Smooth muscle cell (in vitro differentiated cells): ENCODE results near the genes SETD1B and HPD.

DNA sequence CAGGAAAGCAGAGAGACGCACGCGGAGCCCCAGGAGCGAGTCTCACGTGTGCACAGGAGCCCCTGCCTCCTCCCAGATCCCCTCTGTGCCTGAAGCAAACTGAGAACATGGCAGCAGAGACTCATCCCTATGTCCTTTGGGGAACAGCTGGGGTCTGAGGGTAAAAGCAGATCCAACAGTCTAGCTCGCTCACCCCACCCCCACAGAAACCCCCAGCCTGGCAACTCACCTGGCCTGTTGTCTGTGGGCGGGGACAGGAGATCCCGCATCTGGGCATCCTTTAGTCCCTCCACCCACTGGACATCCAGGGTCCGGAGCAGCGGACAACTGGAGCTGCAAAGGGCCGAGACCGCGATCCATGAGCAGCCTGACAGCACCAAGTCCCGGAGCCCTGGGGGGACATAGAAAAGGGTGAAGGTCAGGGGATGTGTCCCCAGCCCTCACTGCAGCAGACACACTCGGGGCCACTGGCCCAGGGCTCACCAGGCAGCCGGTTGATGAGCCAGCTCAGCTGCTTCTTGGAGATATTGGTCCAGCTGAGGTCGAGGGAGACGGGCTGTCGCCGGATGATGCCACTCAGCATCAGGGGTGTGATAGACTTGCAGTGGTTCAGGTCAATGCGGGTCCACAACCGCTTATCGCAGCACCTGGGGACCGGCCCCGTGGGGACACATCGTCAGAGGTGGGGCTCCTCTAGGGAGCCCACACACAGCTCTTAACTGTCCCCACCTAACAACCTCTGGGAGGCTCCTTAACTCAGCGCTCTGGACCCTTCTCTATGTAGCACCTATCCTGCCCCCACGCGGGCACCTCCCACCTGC lies 40.9 kb downstream of the RNF34 start:
- RAMPAGE, long total RNA = no peak

DNA sequence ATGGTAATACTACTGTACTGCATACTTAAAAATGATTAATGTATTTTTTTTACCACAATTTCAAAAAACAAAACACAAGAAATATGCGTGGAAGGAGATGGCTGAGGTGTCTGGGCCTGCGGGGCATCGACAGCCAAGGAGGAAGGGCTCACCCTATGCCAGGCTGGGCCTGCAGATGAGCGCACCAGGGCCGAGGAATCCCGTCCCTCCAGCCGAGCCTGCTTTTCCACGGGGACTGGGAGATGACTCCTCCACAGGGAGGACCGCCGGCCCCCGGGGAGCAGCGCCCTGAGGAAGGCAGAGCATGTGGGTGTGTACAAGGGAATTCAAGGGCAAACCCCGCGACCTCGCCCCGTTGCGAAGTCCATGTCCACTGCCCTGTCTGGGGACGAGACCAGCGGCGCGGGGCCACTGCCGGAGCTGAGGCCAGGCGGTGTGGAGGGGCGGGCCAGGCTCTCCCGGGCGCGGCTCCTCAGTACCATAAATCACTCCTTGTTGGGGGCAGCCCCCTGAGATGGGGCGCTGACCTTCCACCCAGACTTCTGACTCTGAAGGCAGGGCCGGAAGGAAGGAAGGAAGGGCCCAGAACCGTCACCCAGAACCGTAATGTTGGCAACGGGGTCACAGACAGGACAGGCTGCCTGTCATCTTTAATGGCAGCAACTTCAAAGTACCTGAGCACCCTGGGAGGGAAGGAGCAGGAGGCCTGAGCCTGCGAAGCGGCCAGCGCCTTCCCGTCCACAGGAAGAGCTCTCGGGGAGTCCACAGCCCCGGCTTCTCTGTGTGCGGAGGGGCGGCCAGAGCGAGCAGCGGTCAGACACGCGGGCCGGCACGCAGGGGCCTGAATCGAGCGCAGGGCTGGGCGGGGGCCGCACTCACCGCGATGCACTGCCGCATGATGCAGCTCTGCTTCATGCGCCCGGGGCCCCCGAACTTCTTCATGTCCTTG lies 52.6 kb downstream of the RNF34 start:
- RAMPAGE, long total RNA = no peak

DNA sequence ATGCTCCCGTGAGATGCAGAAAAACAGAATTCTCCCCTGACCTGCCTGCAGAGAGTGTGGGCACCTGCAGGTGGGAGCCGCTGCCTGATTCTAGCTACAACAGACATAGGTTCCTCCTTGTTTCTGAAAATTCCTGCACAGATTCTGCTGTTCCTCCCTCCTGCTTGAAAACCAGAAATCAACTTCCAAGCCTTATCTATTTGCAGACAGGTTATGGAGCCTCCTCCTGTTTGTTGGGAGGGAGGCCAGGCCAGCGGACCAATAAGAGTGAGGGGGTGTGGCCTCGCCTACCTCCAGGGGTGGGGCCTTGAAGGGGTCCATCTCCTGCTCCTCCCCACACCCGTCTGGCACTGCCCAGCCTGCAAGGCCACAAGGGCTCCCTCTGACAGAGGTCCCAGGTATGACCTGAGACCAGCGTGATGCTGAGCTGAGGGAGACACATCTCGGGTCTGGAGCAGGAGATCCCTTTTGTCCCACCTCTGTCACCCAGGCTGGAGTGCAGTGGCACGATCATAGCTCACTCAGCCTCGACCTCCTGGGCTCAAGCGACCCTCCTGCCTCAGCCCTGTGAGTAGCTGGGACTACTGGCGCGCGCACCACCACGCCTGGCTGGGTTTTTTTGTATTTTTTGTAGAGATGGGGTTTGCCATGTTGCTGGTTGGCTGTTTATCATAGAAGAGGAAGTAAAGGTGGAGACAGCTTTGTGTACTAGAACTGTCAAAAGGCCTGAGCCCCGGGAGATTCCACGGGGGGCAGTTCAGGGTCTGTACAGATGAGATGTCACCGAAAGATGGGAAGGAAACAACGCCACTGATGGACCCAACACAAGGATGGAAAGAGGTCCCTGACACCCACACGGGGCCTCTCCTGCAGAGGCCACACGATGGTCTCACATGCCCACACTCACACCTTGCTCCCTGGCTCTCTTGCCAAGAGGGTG lies 66.9 kb downstream of the KDM2B start:
- RAMPAGE, long total RNA = no peak

GRCh38 chr12:121535161-121535795 lies 45.5 kb downstream of the KDM2B start:
- RAMPAGE, long total RNA = no peak

DNA sequence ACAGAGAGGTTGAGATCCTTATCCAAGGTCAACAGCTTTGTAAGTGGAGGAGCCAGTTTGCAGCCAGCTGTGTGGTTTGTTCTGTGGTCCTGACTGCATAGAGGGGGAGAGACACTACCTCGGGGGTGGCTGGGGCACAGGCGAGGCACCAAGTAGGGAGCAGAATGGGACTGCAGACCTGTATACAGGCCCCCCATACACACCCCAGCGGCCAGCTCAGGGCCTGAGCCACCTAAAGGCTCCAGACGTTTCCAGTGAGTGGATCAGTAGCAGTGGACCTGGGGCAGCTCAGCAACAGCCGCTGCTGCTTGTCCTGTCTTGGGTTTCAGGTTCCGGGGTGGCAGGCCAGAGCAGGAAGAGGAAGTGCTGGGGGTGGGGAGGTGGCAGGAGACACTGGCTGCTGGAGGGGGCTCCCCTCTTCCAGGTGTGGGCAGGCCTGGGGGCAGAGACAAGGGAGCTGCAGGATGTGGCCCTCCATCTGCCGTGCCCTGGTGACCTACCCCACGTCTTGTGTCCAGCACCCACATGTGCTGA lies 32.1 kb downstream of the MORN3 start:
- RAMPAGE, long total RNA = no peak

GRCh38 chr12:121663752-121664296 lies 5.6 kb downstream of the MORN3 start:
- RAMPAGE, long total RNA = no peak

DNA sequence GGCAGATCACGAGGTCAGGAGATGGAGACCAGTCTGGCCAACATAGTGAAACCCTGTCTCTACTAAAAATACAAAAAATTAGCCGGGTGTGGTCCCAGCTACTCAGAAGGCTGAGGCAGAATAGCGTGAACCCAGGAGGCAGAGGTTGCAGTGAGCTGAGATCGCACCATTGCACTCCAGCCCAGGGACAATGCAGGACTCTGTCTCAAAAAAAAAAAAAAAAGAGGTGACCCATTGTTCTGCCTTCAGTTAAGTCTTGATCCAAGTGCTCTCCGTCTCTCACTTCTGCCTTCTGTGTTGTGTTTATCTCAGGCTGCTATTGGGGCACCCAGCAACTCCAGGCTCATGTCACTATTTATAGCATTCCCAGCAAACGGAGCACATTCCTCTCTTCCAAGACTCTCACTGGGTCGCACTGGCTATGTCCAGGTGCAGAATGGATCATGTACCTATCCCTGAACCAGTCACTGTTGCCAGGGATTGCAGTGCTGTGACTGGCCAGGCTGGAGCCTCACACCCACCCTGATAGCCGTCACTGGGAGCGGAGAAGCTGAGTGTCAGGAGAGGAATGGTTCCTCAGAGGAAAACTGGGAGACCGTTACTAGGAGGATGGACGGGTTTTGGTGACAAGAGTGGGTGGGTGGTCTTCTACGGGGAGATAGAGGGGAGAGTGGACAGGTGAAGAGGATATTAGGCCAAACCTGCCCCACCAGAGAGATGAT lies 31.3 kb downstream of the RHOF start:
- RAMPAGE, long total RNA = no peak

DNA sequence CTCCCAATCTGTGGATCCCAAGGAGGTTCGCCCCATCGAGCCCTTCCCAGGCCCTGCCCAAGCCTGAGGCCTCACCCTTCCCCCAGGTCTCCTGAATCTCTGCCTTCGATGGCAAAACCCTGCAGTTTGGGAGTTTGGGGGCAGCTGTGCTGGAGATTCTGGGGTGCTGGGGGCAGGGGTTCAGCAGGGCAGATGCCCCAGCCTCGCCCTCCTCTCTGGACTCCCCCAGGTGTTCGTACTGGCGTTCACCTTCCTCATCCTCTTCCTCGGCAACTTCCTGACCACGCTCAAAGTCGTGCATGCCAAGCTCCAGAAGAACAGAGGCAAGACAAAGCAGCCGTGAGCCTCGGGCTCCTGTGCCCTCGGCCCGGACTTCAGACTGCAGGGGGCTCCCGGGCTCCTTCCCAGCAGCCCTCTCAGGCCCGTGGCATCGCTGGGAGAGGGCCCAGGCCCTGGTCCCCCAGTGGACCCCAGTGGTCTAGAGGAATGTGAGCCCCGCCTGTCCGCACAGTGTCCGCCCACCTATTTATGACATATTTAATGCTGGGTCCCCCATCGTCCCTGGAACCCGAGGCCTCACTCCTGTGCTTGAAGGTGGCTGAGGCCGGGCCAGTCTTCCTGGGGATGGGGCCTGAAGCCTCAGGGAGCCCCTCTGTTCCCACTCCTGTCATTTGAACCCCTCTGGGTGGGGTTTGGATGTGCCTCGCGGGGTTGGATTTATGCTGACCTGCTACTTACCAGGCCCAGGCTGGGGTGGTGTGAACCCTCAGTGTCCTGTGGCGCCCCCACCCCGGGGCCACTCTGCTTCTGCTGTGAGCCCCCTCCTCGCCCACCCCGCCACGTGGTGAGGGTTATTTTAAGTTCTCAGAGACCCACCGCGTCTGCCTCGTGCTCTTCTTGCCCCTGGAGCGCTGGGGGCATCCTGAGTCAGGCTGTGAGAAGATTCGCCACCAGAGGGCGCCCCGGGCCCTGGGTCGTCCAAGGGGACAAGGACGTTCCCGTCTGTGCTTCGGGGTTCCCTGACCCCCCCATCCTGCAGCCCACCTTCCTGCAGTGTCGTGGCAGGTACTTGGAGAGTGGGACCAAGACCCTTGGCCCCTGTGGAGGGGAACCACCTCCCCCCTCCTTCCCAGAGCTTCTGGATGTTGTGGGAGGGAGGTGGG lies 17.7 kb downstream of the RHOF start:
- RAMPAGE, long total RNA = no peak

- RAMPAGE, long total RNA = no peak
Observed at GRCh38 chr12:121798903-121799208, 5.0 kb upstream of the SETD1B start.

- RAMPAGE, long total RNA = no peak
Observed at GRCh38 chr12:121803731-121804428, at the start of gene SETD1B. TSS of gene SETD1B (plus strand) at chr12:121804009.

DNA sequence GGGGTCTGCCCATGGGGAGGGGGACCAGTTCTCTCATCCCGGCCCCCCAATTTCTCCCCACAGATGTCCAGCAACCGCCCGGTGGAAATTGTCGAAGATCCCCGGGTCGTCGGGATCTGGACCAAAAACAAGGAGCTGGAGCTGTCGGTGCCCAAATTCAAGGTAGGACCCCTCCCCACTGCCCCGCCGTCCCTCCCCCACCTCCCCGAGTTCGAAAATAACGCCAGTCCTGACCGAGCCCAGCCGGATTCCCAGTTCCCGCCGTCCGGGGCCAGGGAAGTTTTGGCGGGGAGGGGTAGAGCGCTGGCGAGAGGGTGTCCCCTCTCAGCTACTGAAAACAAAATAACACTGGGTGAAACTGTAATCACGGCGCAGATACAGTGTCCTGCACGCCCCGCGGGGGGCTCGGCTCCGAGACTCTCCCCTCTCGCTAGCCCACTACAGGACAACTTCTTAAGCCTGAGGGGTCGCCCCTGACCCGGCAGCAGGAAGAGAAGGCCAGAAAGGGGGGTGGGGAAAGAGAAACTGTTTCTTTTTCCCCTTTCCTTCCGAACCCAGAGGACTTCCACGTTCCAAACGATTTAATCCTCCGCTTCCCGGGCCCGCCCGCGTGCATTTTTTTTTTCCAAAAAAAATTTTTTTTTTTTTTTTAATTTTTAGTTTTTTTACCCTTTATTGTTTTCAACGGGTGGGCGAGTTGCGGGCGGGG lies 1.4 kb downstream of the SETD1B start:
- RAMPAGE, long total RNA = no peak

- RAMPAGE, long total RNA = no peak
Observed at GRCh38 chr12:121819884-121820213, 16.0 kb downstream of the SETD1B start.

- RAMPAGE, long total RNA = no peak
Observed at GRCh38 chr12:121822665-121823332, 19.0 kb downstream of the SETD1B start.

GRCh38 chr12:121823333-121824492 lies 19.9 kb downstream of the SETD1B start:
- RAMPAGE, long total RNA = no peak

DNA sequence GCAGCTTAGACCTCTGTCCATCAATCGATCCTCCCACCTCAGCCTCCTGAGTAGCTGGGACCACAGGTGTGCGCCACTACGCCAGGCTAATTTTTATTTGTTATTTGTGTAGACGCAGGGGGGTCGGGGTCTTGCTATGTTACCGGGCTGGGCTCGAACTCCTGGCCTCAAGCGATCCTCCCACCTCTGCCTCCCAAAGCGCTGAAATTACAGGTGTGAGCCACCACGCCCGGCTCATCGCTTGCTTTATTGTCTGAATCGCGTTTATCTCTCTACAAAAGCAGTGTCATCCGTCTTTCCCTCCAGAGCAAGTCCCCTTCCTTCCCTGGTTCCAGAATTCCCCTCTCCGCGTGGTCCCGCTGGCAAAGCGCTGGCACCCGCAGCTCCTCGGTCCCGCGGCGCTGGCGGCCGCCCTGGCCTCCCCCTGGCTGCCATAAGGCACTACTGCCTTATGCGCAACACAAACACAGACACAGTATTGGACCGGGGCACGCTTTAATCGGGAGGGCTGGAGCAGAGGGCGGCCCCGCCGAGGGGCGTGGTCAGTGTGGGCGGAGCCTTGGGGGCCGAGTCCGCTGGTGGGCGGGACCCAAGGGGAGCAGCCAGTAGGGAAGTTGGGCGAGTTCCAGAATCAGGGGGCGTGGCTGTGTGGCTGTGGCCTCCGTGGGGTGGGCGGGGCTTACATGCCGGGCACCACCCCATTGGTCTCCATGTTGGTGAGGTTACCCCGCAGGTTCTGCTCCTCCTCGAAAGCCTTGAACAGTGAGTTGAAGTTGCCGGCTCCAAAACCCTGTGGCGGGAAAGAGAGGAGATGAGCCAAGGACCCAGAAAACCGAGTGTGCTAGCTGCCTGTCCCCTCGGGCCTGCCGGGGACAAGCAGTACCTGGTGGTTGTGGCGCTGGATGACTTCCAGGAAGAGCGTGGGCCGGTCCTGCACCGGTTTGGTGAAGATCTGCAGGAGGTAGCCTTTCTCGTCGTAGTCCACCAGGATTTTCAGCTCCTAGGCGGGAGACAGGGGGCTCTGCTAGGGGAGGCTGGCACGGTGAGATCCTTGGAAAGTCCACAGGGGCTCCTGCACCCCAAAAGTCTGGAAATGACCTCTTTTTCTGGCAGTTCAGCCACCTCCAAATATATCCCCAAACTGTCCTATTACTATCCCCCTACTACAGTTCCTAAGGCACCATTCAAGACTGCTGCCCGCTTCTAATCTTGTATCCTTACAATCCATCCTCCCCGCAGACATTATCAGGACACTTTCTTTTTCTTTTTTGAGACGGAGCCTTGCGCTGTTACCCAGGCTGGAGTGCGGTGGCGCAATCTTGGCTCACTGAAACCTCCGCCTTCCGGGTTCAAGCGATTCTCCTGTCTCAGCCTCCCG lies 19.1 kb downstream of the HPD start:
- RAMPAGE, long total RNA = no peak

GRCh38 chr12:121858435-121858762 lies 260 bp downstream of the HPD start:
- RAMPAGE, long total RNA = no peak

DNA sequence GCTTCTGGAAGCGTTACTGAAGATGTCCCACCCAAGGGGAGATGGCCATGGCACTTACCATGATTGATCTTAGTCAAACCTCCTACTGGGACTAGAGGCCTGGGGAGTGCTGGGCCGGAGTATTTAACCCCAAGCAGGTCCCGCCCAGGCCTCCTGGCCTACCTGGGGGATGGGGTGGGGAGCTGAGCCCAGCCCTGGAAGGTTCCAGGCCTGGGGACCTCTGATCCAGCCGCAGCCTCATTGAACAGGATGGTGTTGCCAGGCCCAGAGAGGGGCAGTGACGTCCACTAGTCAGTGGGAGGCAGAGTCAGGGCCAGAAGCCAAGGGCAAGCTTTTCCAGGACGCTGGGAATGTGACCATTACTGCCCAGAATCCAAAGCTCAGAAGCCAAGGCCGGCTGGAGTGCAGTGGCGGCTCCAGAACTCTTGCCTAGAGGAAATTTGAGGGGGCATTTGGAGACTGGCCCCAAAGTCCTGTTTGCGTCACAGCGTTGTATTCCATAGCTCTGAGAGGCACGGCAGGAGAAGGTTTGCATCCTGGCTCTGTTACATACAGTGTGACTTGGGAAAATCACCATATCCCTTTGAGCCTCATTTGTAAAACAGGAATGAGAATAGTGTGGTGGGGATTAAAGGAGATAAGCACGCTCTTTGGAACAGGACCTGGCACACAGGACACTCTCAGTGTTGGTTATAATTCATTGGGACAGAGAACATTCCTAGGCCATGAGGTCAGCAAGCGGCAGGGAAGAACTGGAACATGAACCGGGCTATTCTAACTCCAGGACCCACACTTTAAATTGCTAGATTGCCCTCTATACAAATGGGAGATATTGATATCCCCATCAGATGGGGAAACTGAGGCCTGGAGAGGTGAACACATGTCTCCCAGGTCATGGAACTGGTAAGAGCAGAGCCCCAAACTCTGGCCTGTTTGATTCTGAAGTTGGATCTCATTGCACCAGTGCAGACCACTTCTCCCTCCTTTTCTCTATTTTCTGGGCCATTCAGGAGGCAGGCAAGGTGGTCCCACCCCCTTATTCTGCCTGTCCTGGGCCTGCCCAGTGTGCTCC lies at the start of gene HPD:
Gene HPD, minus strand, starts transcription at position 97 of the 1,072 bp plus-strand sequence.
- RAMPAGE, long total RNA = no peak

- RAMPAGE, long total RNA = no peak
Observed at GRCh38 chr12:121915962-121916726, 2.2 kb upstream of the CFAP251 start.

DNA sequence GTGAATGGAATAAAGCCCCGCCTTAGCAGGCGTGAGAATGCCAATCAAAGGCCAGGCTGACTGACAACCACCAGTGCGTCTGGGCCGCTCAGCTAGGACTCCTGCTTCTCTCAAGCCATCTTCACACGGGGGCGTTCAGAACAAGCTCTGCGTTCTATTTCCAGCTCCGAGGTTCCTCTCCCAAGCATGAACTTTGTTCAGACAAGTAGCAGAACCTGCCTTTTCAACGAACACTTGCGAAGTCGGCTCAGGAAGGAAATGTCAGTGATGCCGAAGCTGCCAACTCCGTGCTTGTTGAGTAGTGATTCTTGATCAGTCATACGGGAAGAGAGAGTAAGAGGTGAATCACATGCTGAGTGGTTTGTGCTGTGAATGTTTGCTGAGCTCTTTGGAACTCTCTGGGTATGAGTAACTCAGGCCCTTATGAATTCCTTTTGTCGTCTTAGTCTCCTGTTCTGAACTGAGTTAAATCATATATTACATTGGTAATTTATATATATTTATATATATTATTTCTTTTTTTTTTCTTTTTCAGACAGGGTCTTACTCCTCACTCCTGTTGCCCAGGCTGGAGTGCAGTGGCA lies 29.5 kb upstream of the BCL7A start:
- RAMPAGE, long total RNA = no peak

- RAMPAGE, long total RNA = no peak
Observed at GRCh38 chr12:122051106-122051621, 27.4 kb upstream of the MLXIP start.